ENCODE measurements around a stretch of chr13.

DNA sequence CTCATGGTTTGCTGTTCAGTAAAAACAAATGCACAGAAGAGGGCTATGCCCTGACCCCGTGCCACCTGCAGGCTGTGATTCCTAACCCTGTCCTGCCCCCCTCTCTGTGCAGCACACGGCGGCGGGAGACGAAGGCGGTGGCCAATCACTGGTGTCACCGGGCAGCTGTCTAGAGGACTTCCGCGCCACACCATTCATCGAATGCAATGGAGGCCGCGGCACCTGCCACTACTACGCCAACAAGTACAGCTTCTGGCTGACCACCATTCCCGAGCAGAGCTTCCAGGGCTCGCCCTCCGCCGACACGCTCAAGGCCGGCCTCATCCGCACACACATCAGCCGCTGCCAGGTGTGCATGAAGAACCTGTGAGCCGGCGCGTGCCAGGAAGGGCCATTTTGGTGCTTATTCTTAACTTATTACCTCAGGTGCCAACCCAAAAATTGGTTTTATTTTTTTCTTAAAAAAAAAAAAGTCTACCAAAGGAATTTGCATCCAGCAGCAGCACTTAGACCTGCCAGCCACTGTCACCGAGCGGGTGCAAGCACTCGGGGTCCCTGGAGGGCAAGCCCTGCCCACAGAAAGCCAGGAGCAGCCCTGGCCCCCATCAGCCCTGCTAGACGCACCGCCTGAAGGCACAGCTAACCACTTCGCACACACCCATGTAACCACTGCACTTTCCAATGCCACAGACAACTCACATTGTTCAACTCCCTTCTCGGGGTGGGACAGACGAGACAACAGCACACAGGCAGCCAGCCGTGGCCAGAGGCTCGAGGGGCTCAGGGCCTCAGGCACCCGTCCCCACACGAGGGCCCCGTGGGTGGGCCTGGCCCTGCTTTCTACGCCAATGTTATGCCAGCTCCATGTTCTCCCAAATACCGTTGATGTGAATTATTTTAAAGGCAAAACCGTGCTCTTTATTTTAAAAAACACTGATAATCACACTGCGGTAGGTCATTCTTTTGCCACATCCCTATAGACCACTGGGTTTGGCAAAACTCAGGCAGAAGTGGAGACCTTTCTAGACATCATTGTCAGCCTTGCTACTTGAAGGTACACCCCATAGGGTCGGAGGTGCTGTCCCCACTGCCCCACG, 49.4 kb downstream of the RAB20 start:
- PRO-cap = no peak

- PRO-cap = no peak
Observed at GRCh38 chr13:110525827-110526554, 35.5 kb downstream of the RAB20 start.

GRCh38 chr13:110555096-110556153, 6.1 kb downstream of the RAB20 start:
- PRO-cap = no peak

DNA sequence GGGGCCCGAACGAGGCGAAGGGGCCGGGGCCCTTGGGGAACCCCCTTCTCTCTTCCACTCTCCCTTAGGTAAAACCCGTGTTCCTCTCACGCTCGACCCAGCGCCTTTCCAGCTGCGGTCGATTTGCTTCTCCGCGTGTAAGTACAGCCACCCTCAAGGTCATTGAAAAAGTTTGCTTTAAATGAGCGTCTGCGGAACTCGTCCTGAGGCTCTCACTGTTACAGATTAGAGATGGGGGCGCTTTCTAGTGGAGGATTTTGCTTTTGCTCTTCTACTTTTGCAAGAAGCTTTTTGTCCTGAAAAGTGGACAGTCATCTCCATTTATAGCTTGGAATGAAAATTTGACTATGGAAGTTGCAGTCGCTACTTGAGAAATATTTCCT, 464 bp upstream of the RAB20 start:
- PRO-cap = no peak

DNA sequence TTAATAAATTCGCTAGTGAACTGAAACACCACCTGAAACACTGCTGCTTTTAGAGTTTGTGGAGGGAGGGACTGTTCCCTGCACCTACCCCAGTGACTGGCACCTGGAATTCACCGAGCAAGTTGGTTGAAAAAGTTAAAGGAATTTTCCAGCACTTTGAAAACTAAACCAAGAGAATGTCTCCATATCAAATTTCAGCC, 3.6 kb upstream of the RAB20 start:
- PRO-cap = no peak

- PRO-cap = no peak
Observed at GRCh38 chr13:110713928-110714713, 621 bp downstream of the ING1 start.

DNA sequence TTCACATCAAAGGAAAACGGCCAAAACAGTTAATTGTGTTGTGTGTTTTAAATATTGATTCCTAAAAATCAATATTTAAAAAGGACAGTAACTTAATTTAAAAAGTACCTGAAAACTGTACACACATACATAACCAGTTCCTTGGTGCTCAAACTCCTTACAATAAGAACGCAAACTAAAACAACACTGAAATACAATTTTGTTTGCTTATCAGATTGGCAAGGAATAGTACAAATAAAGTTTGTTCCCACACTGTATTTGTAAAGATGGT, 96.3 kb downstream of the ING1 start:
- PRO-cap = no peak

GRCh38 chr13:110870491-110870767, 44.4 kb downstream of the ANKRD10 start:
- PRO-cap = bidirectional peak, plus-strand start at chr13:110870560, minus-strand start at chr13:110870251

DNA sequence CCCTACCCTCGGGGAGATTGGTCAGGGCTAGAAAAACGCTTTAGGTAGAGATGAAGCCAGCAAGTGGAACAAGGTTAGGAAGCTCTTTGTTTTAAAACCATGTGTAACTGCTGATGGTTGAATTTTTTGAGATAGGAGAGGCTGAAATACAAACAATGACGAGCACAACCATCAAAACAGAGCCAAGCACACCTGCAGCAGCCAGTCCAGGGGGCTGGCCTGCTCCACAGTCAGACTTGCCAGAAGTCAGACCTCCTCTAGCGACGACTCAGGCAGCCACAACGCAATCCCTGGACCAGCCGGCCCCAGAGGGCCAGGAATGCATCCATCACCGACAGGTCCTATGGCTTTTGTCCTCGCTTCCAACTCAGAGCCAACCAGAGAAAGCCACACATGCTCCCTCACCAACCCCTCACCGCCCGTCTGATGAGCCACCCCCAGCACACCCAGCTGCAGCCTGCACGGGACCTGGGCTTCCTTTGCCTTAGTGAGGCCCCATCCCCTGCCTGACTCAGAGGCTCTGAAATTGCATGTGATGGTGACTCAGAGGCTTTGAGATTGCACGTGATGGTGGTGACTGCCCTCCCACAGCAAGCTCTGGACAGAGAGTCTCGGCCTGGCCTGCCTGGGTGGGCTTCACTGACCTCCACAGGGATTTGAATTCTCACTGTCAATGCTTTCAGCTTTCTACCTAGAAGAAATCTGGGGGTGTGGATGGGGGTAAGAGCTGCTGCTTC, 40.2 kb upstream of the ANKRD10 start:
- PRO-cap = bidirectional peak, plus-strand start at position 602 of the sequence, minus-strand start at position 425 of the sequence

DNA sequence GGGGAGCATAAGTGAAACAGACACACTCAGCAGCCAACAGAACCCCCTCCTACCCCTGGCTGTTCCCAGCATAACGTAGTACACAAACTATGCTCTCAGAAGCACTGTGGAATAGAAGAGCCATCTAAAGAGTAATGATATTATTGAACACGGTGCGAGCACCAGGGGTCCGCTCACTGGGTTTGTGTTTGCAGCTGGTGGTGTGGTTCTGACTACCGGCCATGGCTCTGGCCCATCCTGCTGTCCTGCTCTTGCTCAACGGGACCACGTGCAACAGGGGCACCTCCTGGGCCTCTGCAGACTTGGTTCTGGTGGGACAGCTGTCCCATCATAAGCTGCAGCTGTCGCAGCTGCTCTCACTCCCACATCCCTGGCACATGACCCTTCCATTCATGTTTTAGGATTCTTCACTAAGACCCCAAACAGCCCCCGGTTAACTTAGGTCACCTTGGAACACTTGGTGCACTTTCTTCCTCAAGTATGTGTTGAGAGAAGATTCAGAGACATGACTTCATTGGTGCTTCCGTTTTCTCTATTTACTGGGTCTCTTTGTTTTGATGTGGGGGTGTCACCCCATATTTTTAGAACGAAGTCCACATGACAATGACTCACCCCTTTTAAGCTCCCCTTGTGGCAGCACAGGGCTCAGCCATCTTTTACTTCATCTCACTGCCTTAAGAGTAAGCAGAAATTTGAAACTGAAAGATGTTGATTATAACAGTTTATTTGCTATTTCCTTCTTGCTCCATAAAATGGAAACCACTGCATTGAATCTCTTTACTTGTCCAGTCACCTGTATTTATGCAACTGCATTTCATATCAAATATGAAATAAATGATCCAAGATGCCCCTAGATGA, 68.4 kb upstream of the ARHGEF7 start:
- PRO-cap = no peak

- PRO-cap = bidirectional peak, plus-strand start at chr13:111116084, minus-strand start at chr13:111116059
Observed at GRCh38 chr13:111115647-111116161, 594 bp downstream of the ARHGEF7 start.

DNA sequence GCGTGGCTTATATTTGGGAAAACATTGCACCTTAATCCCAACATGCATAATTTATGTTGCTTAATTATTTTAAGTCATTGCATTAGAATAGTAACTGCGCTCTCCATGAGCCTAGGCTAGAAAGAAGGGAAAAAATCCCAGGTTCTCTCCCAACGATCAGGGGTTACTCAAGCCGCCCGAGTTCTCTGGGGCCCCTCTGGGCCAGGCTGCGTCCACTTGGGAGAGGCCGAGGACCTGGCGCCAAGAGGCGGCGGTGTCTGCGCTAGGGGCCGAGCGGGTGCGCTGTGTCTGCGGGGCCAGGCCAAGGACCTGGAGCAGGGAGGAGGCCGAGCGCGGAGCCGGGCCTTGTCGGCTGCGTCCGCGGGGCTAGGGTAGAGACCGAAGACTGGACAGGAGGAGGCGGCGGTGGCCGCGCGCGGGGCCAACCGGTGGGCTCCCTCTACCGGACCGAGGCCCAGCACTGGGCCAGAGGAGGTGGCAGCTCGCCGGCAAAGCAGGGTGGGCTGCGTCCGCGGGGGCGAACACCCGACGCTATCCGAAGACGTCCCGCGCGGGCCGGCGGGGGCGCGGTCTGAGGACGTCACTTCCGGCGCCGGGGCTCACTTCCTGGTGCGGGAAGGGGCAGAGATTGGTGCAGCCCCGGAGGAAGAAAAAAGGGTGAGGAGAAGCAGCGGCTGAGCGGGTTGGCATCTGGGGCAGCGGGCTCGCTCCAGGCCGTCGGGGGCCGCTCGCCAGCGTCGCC, 38.1 kb downstream of the ARHGEF7 start:
- PRO-cap = unidirectional peak, plus-strand start at position 329 of the sequence; bidirectional peak, plus-strand start at position 631 of the sequence, minus-strand start at position 573 of the sequence

GRCh38 chr13:111184290-111185498, 69.6 kb downstream of the ARHGEF7 start:
- PRO-cap = no peak

DNA sequence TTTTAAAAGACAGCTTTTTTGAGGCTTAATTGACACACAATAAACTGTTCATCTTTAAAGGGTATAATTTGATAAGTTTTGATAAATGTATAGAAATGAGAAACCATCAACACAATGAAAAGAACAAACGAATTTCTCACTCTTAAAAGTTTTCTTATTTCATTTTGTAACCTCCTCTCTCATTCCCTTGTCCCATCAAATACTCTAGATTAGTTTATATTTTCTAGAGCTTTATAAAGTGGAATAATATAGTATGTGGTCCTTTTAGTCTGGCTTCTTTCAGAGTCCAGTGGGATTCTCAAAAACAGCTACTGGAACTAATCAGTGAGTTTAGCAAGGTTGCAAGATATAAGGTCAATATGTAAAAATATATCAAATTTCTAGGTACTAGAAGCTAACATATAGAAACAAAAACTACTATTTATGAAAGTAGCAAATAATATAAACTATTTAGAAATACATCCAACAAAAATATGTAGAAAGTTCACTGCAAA, 133.0 kb downstream of the TEX29 start:
- PRO-cap = no peak

GRCh38 chr13:111583961-111584601, 263.6 kb downstream of the TEX29 start:
- PRO-cap = no peak

DNA sequence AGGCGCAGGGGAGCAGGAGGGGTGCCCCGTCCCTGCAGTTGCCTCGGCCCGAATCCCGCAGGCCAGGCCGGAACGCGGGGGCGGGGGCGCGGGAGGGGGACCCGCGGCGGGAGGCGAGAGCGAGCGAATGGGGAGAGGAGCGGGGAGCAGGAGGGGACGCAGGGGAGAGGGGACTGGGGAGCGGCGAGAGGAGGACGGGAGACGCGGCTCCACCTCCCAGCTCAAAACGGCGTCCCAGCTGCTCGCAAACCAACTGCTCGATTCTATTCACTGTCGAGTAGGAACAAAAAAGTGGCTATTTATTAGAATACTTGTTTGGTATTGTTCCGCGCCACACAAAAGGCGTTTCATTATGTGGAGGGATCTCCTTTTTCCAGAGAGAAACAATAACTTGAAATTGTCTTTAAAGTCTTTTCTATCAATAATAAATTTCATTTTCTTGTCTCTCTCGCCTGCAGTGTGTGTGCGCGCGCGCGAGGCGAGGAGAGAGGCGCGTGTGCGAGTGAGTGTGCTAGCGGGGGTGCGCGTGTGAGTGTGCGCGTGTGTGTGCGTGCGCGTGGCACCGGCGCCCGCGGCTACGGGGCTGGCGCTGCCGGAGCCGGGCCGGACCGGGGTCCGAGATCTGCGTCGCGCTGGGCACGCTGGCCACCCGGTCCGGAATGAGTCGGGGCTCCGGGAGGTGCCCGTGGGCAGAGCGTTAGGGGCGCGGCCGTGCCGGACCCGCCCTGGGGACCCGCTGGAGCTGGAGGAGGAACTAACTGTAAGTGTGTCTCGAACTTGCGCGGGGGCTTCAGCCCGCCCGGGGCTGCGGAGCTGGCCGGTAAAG, 10.5 kb upstream of the SOX1 start:
- PRO-cap = no peak

DNA sequence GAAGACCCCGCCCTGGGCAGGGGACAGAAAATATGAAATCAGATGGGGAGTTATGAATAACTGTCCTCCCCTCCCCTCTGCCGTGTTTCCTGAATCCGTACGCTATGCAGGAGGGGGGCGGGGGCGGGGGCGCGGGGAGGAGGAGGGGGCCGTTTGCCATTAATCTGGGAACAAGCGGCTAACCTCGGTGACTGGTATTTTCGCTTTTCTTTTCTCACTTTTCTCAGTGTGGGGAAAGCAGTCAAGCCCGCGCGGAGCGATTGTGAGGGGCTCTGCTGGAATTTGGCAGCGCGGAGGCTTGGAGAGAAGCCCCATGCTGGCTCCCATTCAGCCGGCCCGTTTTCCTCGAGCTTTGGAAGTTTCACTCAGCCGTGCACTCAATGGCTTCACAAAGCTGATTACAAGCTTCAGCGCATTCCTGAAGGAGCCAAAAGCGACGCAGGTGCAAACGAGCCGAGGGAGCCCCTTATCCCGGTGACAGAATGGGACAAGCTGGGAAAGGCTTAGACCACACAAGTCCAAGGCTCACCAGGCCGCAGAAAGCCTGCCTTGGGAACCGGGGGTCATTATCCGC, 36.9 kb downstream of the SOX1 start:
- PRO-cap = no peak

GRCh38 chr13:112163778-112164019, 96.8 kb downstream of the SOX1 start:
- PRO-cap = no peak

DNA sequence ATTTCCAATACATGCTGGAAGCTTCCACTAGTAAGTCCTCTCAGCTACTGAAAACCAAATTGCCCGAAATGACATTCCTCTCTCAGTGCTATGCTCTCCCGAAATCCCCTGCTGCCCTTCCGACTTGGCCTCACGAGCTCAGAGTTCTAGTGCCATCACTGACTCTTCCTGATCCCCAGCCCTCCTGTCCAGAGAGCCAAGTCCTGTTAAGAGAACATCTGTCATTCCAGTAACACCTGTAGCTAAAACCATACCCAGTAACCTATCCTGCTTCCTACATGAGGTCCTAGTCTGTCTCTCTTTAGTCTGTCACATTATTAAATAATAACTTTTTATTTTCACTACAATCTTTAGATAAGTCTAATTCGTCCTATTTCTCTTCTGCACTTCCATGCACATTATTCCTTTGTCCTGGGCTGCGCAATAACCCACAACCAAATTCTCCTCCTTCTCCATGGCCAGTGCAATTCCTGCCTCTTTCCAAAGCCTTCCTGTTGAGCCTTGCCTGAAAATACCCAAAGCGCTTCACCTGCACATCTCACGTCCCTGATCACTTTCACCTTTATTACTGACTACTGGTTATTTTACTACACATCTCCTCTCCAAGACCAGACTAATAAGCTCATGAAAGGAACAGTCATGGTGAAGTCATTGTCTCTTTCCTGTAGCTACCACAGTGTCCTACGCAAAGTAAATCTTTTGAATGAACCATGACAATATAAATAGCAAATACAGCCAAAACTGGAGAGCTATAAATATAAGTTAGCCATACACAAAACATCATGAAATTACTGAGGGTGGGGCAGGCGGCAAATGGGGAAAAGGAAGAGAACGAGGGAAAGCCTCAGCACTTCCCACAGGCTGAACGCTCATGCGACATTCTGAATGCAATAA, 62.9 kb downstream of the TUBGCP3 start:
- PRO-cap = no peak

- PRO-cap = no peak
Observed at GRCh38 chr13:112688383-112688954, 1.4 kb upstream of the ATP11A start.

All from osteocyte (in vitro differentiated cells).